Parietal lobe (tissue), 2 donors: ENCODE measurements around a stretch of chr14.

- RAMPAGE, long total RNA: no peak
Measured at GRCh38 chr14:106184691-106185304, 658.4 kb downstream of the TMEM121 start.

- RAMPAGE, long total RNA: no peak
Measured at GRCh38 chr14:106401177-106401700, 874.9 kb downstream of the TMEM121 start.

- RAMPAGE, long total RNA: no peak
Measured at GRCh38 chr14:106850508-106851284, 1324.3 kb downstream of the TMEM121 start.

GRCh38 chr14:106877560-106877992 is 1351.2 kb downstream of the TMEM121 start:
- RAMPAGE, long total RNA: no peak